Body of pancreas (tissue), 2 donors: ENCODE measurements around a stretch of chr16.

DNA sequence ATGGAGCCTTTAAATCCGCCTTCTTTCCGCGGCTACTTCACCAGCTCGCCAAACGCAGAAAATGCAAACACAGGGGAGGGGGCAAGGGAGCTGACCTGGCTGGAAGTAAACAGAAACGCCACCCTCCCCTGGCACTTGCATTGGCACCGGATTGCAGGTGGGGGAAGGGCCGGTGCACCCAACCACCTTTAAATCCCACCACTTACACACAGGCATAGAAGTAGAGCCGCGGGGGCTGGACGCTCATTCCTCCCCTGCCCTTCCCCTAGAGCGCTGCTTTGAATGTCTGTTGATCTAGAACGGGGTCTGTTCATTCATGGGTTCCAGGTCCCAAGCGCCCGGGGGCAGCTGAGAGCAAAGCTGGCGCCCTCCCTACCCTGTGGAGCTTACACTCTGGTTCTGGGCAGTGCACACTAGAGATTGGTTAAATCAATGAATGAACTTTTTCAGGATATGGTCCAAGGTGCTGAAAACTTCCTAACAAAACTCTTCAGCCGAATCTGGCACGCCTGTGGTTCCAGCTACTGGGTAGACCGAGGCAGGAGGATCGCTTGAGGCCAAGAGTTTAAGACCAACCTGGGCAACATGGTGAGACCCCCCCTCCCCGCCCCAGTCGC lies 932 bp upstream of the ZCCHC14 start:
- PRO-cap: no peak
- RAMPAGE, long total RNA, 2 experiments: no peak in any of the 2 experiments

DNA sequence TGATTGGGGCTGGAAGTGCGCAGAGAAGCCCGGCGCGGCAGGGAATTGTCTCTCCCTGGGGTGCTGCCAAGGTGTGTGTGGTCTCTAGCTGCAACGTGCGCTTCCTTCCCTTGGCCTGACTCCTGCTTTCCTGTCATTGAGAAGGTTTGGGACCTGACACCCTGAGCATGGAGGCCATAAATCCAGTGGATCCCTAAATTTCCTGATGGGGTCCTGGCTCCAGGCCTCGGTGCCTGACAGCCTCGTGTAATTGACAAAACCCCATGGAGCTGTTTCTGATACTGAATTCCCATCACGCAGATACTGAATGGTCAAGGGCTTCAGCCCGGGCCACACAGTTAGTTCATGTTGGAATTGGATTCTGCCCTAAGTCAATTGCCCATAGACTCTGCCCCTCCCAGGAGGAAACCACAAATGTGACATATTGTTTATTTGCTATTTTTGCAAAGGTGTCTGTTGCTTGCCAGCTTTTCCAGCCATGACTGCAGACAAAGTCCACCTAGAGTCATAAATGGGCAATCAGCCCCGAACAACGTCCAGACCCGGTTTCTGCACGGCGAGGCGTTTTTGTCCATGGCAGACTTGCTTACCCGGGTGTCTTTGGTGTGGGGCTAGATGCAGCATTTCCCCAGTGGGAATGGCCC lies 4.4 kb upstream of the ZCCHC14 start:
- PRO-cap: no peak
- RAMPAGE, long total RNA, 2 experiments: no peak in any of the 2 experiments

GRCh38 chr16:87823564-87824408 lies 45.5 kb downstream of the SLC7A5 start:
- PRO-cap: no peak
- RAMPAGE, long total RNA, 2 experiments: no peak in any of the 2 experiments

DNA sequence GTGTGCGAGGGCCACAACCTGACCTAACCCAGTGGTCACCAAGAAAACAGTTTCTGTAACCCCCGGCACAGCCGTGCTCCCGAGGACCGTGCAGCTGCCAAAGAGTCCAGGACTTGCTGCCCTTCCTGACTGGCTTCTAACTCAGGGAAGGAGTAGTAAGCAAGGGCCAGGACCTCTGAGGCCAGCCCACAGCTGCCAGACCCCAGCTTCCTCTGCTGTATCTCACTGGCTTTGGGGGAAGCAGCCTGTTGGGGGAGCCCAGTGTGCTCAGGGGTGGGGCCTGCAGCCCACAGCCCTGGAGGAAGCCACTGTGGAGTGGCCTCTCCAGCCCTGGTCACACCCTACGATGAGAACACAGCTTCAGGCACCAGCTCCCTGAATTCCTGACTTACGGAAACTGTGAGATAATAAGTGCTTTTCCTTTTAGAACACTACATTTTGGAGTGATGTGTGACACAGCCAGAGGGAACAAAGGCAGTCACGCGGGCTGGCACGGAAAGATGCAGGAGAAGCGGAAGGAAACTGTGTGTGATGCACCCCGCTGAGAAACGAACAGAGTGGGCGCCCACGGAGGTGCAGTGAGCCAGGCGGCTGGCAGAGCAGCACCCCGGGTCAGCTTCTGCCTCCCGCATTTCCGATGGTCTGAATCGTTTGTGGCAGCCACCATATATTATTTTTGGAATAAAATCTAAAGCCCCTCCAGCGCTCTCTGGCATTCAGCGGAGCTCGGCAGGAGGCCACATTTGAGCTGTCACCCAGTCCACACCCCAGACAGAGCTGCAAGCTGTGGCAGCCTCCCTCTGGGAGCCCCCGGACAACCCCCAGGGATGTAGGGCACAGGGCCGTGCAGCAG lies 32.1 kb downstream of the SLC7A5 start:
- PRO-cap: no peak
- RAMPAGE, long total RNA, 2 experiments: no peak in any of the 2 experiments

- PRO-cap: no peak
- RAMPAGE, long total RNA, 2 experiments: no peak in any of the 2 experiments
Measured at GRCh38 chr16:87847326-87848024, 21.8 kb downstream of the SLC7A5 start.

- PRO-cap: bidirectional peak, plus-strand start at chr16:87856442, minus-strand start at chr16:87856201
- RAMPAGE, long total RNA, 2 experiments: no peak in any of the 2 experiments
Measured at GRCh38 chr16:87855449-87856702, 13.4 kb downstream of the SLC7A5 start.

DNA sequence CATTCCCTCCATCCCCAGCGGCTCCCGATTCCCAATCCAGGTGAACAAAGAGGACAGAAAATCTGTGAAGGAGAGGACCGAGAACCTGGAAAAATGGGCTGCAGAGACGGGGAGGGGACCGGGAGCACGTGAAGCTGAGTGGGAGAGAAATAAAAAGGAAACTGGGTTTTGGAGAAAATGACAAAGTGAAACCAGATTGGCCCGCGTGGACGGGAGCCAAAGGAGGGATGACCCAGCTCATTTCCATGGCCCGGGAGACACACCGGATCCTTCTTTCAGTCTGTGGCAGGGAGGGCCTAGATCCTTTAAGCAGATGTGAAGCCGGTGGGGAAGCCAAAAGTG lies 17.6 kb downstream of the CA5A start:
- PRO-cap: no peak
- RAMPAGE, long total RNA, 2 experiments: no peak in any of the 2 experiments

DNA sequence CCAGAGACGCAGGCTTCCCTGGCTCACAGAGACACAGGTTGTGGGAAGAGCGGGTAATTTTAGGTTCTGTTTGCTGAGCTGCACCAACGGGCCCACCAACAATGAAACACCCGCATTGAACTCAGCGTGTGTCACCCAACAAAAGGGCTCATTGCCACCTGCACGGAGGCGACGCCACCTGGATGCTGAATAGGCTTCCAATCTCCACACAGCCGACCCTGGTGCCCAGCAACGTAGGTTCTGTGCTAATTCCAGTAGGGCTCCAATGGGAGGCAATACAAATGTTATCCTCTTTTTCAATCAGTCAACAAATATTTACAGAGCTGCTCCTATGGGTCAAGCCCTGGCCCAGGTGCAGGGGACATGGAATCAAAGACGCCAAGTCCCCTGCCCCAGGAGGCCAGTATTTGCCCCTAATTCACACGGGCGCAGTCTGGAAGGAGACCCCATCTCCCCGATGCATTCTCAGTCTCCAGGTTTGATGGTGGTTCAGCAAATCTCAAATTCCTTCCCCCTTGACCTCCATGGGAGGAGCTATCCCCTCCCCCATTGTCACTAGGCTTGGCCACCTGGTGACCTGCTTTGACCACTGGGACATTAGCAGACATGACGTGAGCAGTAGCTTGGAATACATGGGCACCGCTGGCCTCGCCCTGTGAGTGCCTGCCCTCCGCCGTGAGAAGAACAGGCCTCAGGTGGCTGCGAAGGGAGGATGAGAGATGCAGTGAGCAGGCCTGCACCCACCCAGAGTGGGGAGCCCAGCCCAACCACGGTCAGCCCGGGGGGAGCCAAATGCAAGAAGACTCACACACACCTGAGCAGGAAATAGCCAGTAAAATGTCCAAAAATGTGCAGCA lies 3.8 kb downstream of the CA5A start:
- PRO-cap: no peak
- RAMPAGE, long total RNA, 2 experiments: no peak in any of the 2 experiments

DNA sequence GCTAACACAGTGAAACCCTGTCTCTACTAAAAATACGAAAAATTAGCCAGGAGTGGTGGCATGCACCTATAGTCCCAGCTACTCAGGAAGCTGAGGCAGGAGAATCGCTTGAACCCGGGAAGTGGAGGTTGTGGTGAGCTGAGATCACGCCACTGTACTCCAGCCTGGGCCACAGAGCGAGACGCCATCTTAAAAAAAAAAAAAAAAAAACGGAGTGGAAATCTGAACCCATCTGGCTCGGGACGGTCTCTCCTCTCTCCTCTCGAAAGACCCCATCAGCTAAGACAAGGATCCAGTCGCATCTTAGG lies 394 bp downstream of the CA5A start:
- PRO-cap: no peak
- RAMPAGE, long total RNA, 2 experiments: no peak in any of the 2 experiments

DNA sequence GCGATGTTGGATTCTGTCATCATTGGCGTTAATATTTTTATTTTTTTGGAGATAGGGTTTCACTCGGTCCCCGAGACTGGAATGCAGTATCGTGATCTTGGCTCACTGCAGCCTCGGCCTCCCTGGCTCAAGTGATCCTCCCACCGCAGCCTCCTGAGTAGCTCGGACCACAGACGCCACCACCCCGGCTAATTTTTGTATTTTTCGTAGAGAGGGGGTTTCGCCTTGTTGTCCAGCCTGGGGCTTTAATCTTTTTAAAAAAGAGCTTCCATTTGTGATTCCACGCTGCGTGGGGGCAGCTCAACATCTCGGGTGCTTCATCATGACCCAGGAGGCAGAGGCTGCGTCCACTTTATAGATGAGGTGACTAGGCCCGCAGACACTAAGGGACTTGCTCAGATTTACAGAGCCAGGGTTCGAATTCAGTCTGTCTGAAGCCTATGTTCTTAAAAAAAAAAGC lies 1.5 kb downstream of the BANP start:
- PRO-cap: no peak
- RAMPAGE, long total RNA, 2 experiments: no peak in any of the 2 experiments

GRCh38 chr16:88027173-88027862 lies 76.1 kb downstream of the BANP start:
- PRO-cap: no peak
- RAMPAGE, long total RNA, 2 experiments: no peak in any of the 2 experiments

- PRO-cap: no peak
- RAMPAGE, long total RNA, 2 experiments: no peak in any of the 2 experiments
Measured at GRCh38 chr16:88170512-88170825, 212.3 kb upstream of the ZNF469 start.

DNA sequence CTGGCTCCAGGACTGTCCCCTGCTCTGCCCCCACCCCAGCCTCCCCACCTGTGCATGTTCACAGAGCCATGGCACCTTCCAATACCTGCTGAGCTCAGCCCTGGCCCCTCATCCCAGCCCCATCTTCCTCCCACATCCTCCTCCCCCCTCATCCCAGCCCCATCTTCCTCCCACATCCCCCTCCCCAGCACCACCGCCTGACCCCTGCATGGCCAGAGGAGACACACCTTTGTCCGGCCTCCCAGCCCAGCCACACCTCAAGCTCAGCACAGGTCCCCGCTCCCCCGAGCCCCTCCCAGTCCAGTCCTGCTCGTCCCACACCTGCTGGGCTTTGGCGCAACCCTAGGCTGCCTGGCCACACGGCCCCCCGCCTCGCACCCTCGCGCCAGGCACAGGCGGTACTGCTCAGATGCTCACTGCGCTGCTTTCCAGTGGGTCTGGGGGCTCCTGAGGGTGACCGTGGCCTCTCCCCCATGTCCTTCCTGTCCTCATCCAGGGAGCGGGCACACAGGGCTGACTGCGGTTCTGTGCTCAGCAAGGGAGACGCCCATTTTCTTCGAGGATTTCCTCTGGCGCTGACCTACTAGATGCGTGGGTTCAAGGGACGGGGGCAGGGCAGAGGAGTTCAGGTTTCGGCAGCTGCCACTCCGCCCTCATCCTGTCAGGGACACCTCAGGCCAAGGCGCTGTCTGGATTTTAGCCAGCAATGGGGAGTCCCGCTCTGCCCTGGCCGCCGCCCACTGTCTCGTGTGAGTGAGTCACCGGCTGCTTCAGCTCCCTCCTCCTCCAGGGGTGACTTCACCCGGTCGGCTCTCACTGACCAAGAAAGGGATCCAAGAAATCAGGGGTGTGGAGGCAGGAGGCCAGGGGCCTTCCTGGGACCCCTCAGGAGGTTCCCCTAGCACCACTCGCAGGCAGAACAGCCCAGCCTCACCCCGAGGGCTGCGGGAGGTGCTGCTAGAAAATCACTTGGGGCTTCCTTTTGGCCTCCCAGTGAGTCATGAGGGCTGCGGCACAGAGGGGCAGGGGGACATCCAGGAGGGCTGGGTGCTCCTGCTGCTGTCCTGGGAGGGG lies 118.0 kb upstream of the ZNF469 start:
- PRO-cap: bidirectional peak, plus-strand start at position 801 of the sequence, minus-strand start at position 655 of the sequence
- RAMPAGE, long total RNA, 2 experiments: no peak in any of the 2 experiments

- PRO-cap: no peak
- RAMPAGE, long total RNA, 2 experiments: no peak in any of the 2 experiments
Measured at GRCh38 chr16:88411262-88411521, 28.4 kb downstream of the ZNF469 start.

DNA sequence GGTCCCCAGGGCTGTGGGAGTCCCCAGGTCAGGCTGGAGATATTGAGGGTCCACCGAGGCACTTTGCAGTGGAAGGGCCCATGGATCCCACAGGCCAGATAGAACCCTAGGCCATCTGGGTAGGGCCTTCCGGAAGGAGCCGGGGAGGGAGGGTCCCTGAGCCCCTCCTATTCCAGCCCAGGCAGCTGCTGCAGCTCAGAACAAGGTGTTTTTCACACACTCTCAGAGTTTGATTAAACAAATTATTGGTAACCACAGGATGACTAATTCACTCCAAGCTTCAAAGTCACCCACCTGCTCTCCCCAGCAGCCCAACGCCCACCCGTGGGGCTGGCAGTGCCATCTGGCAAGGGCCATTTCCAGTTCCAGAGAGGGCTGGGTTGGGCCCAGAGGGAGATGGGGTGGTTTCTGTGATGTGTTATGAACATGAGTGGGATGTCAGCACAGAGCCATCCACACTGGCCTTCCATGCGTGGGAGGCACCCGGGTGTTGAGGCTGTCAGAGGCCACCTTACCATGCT lies 3.8 kb downstream of the ZFPM1 start:
- PRO-cap: no peak
- RAMPAGE, long total RNA, 2 experiments: no peak in any of the 2 experiments

DNA sequence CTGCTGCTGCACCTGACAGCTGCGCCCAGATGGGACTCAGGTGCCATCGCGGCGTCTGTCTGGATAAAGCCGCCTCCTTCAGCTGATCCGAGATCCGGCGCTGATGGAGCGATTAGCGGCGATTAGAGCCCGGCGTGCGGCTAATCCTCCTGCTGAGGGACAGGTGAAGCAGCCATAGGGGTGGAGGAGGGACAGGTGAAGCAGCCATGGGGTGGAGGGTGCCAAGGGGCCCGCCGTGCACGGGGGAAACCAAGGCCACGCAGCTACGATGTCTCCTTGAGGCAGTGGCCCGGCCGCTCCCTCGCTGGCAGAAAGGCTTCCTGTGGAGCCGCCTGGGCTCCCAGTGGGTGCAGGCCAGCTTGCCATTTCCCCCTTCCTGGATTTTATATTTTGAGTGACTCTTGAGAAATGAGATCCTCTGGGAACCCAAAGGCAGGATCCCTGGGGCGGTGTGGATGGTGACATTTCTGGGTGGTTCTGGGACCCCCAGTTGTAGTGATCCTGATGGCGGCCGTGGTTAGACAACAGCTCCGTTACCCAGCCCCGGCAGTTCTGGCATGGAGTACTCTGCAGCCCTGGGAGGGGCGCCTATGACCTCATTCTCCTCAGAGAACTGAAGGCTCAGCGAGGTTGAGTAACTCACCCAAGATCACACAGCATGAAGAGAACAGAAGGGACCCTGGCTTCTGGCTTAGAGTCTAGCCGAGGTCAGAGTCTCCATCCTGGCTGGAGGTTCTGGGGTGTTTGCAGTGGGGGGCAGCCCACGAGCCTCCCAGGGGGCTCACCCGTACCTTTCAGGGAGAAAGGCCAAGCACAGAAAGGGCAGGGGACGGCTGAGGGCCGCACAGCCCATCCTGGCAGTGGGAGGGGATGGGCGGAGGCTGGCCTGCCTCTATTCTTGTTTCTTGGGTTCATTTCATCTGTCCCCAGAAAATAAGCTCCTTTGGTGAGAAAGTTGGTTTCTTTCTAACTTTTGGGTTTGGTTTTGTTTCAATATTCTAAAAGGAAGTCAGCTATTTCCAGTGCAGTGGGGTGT lies 13.0 kb downstream of the ZFPM1 start:
- PRO-cap: unidirectional peak, minus-strand start at position 554 of the sequence
- RAMPAGE, long total RNA, 2 experiments: no peak in any of the 2 experiments

DNA sequence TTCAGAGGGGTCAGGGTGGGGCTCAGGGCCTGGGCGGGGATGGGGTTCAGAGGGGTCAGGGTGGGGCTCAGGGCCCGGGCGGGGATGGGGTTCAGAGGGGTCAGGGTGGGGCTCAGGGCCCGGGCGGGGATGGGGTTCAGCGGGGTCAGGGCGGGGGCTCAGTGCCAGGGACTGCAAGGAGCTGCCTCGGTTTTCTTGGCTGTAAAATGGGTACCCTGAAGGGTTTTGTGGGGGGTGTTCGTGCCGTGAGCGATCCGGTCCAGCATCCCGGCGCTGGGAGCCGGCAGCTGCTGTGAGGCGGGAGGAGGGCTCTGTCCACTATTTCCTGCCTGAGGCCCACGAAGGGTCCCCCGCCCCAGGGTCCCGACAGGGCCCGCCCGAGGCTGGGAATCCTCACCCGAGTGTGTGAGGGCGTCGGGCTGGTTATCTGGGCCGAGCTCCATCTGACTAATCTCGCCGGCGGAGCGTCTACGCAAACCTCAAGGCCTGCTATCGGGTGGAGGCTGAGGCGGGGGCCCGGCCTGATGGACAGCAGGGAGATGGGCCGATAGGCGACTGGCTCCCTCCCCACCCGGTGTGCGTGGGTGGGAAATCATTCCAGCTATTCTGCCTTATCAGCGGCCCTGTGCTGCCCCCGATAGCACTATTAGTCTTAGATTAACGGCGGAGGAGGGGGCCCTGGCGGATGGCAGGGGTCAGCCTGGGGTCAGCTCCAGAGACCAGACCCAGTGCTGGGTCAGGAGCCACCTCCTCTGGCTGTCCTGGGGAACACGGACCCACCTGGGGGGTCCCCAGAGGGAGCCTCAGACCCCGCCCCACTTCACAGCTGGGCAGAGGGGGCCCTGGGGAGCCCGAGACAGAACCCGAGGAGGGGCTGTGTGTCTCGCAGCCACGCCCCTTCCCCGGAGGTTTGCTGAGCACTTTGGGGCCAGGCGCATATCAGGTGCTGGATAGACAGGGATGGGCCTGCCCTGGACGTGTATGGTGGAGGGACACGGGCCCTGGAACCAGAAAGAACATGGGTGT lies 44.6 kb downstream of the ZFPM1 start:
- PRO-cap: no peak
- RAMPAGE, long total RNA, 2 experiments: no peak in any of the 2 experiments

DNA sequence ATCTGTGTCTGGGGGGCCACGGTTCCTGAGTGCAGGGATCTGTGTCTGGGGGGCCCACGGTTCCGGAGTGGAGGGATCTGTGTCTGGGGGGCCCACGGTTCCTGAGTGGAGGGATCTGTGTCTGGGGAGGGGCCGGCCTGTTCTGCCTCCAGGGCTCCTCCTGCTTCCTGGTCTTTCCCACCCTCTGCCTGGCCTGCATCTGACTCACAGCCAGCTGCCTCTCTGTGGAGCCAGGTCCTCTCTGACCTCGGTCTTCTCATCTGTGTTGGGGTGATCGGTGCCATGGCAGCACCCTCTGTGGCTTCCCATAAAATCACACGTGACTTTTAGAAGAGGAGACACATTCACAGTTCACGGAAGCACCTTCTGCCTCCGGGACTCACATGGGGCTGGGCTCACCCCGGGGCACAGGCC lies 50.3 kb downstream of the ZFPM1 start:
- PRO-cap: unidirectional peak, plus-strand start at position 362 of the sequence
- RAMPAGE, long total RNA, 2 experiments: no peak in any of the 2 experiments

DNA sequence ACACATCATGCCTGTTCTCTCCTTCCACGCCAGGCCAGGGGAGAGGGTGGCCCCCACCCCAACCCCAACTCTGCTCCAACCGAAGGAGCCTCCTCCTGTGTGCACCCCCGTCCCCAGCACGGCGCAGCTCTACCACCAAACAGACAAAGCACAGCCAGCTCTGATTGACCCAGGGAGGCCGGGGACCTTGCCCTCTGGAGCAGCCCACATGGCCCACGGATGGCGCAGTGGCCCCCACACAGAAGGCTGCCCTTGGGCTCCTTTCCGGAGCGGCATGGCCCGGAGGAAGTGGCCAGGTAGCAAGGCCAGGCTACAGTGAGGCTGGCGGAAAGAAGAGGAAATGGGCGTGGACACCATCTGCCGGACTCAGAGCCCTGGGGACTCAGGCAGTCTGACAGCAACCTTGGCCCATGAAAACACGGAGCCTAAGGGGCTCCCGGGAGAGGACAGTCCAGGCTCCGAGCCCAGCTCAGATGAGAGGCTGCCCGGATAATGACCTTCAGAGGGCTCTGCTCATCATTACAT lies 20.0 kb upstream of the ZC3H18 start:
- PRO-cap: no peak
- RAMPAGE, long total RNA, 2 experiments: no peak in any of the 2 experiments

GRCh38 chr16:88588608-88589229 lies 18.5 kb downstream of the ZC3H18 start:
- PRO-cap: no peak
- RAMPAGE, long total RNA, 2 experiments: no peak in any of the 2 experiments